Zone of skin (tissue), 1 donor: ENCODE measurements around a stretch of chr4.

GRCh38 chr4:76688011-76688703 is 209.8 kb downstream of the SOWAHB start:
- RRBS, result no CpG with 5 or more reads among the region's 5 CpGs

GRCh38 chr4:76983964-76984534 is 34.5 kb downstream of the SEPTIN11 start:
- RRBS, result no CpG with 5 or more reads among the region's 4 CpGs

- RRBS, result no CpG with 5 or more reads among the region's 11 CpGs
These were observed 40.3 kb downstream of the SEPTIN11 start for GRCh38 chr4:76989753-76990294.

GRCh38 chr4:77007238-77007829 is 57.8 kb downstream of the SEPTIN11 start:
- RRBS, result no CpG with 5 or more reads among the region's 2 CpGs

GRCh38 chr4:77028304-77028957 is 47.4 kb downstream of the CCNI start:
- RRBS, result no CpG with 5 or more reads among the region's 3 CpGs

DNA sequence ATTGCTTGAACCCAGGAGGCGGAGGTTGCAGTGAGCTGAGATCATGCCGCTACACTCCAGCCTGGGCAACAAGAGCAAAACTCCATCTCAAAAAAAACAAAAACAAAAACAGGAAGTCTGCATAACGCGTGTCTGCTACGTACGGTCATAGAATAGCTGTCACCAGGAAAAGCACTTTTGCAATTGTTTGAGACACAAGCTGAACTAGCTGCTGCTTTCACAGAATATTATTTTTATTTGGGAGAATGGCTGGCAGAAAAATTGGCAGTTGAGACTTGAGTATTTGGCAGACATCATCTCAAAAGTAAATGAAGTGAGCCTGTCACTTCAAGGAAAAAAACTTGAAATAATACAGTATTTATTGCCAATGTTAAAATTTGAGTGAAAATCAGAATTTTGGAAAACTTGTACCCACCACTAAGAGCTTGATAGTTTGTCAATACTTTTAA is 19.5 kb upstream of the CCNG2 start:
- RRBS, result no CpG with 5 or more reads among the region's 6 CpGs

- RRBS, result under 1% methylated on average over 33 of the region's 54 CpGs
These were observed 1.2 kb downstream of the CCNG2 start for GRCh38 chr4:77157897-77158847.

DNA sequence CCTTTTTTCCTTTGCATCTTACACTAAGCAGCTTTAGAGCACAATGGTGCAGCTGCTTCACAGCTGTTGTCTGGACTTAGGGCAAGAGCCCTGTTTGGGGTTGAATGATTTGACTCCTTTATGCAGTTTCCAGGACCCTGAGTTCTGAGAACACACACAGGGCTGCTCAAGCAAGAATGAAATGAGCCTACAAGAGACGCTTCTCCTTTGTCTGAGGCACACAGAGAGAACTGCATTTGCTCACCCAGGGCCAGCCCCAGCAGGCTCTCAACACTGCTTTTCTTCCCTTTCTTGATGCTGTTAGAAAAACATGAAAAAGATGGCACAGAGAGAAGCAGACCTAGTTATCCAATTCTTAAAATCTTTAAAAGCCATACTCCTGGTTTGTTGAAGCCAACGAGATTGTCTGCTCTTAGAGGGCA is 20.3 kb downstream of the CCNG2 start:
- RRBS, result no CpG with 5 or more reads among the region's 2 CpGs

DNA sequence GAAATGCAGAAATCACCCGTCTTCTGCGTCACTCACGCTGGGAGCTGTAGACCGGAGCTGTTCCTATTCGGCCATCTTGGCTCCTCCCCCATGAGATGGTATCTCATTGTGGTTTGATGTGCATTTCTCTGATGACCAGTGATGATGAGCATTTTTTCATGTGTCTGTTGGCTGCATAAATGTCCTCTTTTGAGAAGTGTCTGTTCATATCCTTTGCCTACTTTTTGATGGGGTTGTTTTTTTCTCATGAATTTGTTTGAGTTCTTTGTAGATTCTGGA is 86.4 kb upstream of the CXCL13 start:
- RRBS, result no CpG with 5 or more reads among the region's 5 CpGs

- RRBS, result no CpG with 5 or more reads among the region's 6 CpGs
These were observed 105.5 kb downstream of the CXCL13 start for GRCh38 chr4:77710937-77711674.

- RRBS, result no CpG with 5 or more reads among the region's 5 CpGs
These were observed 22.8 kb downstream of the CNOT6L start for GRCh38 chr4:77796258-77796918.

GRCh38 chr4:77808977-77809683 is 10.0 kb downstream of the CNOT6L start:
- RRBS, result no CpG with 5 or more reads among the region's 3 CpGs

DNA sequence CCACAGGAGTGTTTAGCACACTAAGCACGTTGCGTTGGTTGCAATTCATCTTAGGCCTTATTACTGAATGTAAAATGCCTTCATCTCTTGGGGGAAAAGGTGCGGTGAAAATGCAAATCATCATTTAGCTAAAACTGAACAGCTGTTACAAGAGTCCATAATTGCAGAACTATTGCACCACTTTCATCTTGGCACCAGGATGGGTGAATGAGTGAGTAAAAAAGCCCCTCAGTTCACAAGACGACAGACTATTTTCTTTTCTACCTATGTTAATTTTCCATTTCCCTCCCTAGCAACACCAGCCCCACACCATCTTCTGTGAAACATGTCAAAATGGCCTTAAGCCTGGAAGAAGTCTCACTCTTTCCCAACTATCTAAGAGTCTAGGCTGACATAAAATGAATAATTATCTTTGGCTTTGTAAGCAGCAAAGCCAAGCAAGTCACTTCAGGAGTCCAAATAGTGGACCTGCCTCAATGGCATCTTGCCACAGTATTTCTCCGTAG is 2.0 kb upstream of the CNOT6L start:
- RRBS, result no CpG with 5 or more reads among the region's 5 CpGs

DNA sequence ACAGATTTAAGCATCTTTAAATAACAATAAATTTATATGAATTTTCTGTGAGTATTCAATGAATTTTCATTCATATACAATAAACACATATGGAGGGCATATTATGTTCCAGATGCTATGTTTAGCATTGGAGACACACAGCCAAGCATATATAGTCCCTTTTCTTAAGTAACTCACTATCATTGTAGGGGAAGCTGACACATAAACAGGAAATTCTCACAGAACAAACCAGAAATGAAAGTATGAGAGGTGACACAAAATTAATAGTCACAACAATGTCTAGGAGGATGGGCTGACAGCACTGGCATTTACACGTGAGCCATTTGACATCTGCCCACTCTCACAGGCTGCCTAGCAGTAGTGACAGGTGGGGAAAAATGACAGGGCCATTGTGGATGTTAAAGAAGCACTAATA is 2.6 kb upstream of the CNOT6L start:
- RRBS, result no CpG with 5 or more reads among the region's 1 CpG

DNA sequence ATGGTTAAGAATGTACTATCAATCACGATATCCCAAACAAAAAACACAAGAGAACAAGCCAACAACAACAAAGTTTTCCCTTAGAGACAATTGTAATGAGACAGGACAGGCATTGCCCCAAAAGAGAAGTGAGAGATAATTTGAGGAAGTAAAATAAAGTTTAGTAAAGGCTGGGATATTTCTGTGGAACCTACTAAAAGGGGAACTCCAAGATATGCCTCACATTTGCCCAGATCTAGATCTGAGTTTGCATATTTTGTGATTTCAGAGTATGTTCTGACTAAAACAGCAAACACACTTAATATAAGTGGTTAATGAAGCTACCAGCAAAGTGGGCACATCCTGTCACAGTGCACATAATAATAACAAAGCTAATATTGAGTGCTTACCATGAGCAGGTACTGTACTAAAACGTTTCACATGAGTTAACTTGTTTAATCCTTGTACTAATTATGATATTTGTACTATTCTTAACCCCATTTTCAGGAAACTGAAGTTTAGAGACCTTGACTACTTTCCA is 26.1 kb upstream of the BMP2K start:
- RRBS, result no CpG with 5 or more reads among the region's 2 CpGs

DNA sequence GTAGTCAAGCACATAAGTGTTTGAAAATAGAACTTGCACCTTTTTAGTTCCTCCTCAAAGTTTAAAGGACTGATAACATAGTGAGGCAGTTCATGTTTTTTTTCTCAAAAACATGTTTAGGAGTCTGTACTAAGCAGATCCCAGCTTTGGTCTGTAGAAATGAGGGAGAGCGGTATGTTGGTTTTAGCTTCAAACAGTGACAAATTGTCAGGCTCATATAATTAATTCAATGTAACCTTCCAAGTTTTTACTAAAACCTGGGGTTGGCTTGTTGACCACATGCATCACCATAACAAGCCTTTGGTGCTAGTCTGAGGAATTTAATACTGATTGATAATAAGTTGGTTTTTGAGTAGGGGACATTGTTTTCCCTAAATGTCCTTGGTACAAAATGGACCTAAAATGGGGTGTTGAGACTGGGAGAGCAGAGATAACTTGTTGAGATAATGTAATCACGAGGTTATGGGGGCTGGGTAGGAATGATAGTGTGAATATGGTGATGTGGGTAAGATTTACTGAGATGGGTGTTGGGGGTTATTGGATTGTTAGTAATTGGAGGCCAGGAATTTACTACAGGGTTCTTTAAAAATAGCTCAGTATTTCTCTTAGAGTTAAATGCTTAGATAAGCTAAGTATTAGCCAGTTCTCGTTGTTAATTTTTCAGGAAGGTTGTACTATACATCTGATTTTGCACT is 3.8 kb downstream of the BMP2K start:
- RRBS, result no CpG with 5 or more reads among the region's 3 CpGs

- RRBS, result no CpG with 5 or more reads among the region's 12 CpGs
These were observed 70.5 kb downstream of the PAQR3 start for GRCh38 chr4:78868277-78869596.

- RRBS, result no CpG with 5 or more reads among the region's 5 CpGs
These were observed 52.3 kb downstream of the PAQR3 start for GRCh38 chr4:78886553-78887698.

GRCh38 chr4:78894460-78895532 is 44.4 kb downstream of the PAQR3 start:
- RRBS, result no CpG with 5 or more reads among the region's 9 CpGs

GRCh38 chr4:78935543-78935888 is 3.7 kb downstream of the PAQR3 start:
- RRBS, result no CpG with 5 or more reads among the region's 3 CpGs